GM06990 (cell line): Measurements from ENCODE around the genes LRRC17 and LHFPL3.

GRCh38 chr7:102744535-102744876, 4.3 kb upstream of the FAM185A start:
- RRBS = no CpG with 5 or more reads among the region's 3 CpGs

DNA sequence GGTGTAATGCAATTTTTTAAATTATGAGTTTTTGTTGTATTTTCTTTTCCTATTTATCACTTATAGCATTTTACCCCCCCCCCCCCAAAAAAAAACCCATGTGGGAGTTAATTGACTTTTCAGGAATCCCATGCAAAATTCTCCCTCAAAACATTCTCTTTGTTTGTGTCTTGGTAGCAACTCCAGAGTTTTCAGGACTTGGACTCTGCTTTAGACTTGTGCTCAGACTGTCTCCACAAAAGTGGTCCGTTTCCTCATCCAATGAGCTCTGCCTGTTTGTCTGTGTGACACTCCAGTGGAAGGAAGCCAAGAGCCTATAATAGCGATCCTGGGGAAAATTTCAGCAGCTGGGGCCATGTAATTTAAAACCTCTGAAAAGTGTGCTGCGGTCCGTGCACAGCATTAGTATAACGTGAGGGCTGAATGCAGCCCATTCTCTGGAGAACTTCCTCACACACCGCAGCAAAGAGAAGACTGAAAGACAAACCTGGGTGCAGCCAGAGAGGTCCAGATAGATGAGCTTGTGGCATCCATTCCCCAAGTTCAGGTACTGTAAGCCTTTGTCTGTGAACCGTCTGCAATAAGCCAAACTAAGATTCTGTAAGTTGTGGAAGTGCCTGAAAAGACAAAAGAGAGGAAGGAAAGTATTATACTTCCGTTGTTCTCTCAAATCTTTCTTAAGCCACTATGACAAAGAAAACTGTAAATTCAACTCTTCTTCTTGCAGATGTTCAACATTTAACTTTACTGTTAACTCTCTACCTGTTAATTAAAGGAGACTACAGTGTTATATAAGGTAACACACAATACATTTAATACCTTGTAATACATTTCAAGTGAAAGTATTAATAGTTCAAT, at the start of gene LRRC17:
LRRC17 (plus strand) TSS at position 402 of the 858 bp plus-strand sequence.
- RRBS = no CpG with 5 or more reads among the region's 8 CpGs

DNA sequence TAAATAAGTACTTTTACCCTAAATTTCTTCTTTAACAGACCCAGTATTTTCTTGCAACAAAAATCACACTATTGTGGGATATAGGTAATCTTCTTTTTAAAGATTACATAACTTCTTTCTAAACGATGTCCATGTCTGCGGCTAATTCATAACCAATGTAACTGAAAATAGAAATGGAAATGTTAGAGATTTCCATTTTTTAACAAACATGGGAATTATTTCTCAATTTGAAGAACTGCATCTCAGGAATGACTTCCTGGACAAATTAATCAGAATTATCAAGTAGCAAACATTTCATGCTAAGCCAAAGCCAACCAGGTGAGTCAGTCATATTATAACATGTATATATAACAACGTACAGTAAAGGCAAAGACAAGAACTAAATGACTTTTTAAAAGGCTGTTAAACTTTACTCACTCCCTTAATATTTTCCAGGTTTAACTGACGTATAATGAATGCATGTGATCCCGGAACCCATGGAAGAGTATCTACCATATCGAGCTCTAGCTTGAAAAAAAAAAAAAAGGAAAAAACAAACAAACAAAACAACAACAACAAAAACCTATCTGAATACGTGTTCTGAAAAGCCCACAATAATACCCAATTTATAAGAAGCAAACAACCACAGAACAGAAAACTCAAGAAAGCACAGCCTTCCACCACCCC, 822 bp downstream of the NAPEPLD start:
- RRBS = no CpG with 5 or more reads among the region's 7 CpGs

DNA sequence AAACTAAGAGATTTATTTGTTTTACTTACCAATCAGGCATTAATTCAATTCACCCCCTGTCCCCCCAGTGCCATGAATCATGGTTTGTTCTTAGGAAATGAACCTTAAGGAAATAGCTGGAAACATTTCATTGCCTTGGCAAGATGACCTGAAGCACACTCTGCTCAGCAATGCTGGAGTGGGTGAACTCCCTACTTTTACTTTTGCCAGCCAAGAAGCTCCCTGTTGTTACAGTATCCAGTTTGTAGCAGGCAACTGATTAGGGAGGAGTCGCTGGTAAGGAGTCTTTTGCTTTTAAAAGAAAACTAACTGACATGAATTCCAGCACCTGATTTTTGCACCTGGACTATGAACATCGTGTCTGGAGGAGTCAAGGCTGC, 13.7 kb upstream of the NAPEPLD start:
- RRBS = no CpG with 5 or more reads among the region's 2 CpGs

DNA sequence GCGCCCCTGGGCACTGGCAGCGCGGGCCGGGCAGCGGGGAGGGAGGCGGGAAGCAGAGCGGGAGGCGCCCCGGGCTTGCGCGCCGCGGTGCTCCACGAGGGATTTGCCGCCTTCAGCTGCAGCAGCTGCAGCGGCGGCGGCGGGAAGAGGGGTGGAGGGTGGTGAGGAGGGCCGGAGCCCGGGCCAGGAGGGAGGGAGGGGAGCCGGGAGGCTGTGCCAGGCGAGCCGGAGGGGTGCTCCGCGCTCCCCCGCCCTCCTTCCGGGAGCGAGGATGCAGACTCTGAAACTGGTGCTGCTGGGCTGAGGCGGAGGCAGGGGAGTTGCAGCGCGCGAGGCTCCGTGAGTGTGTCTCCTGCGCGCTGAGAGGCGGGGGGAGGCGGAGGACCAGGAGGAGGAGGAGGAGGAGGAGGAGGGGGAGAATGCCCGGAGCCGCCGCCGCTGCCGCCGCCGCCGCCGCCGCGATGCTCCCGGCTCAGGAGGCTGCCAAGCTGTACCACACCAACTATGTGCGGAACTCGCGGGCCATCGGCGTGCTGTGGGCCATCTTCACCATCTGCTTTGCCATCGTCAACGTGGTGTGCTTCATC, at the start of gene LHFPL3:
LHFPL3 (plus strand) TSS at position 243 of the 587 bp plus-strand sequence.
- RRBS = 24% methylated on average over 23 of the region's 57 CpGs

GRCh38 chr7:104375429-104375848, 47.0 kb downstream of the LHFPL3 start:
- RRBS = no CpG with 5 or more reads among the region's 2 CpGs

DNA sequence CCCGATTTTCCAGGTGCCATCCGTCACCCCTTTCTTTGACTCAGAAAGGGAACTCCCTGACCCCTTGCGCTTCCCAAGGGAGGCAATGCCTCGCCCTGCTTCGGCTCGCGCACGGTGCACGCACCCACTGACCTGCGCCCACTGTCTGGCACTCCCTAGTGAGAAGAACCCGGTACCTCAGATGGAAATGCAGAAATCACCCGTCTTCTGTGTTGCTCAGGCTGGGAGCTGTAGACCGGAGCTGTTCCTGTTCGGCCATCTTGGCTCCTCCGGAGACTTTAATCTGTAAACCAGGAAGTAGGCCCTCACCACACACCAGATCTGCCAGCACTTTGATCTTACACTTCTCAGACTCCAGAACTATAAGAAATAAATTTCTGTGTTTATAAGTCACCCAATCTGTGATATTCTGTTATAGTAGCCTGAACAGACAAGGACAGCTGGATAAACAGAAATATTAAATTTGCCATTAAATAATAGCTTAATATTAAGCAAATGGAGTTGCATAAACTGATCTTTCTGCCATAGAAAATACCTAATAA, 235.1 kb downstream of the LHFPL3 start:
- RRBS = no CpG with 5 or more reads among the region's 15 CpGs

DNA sequence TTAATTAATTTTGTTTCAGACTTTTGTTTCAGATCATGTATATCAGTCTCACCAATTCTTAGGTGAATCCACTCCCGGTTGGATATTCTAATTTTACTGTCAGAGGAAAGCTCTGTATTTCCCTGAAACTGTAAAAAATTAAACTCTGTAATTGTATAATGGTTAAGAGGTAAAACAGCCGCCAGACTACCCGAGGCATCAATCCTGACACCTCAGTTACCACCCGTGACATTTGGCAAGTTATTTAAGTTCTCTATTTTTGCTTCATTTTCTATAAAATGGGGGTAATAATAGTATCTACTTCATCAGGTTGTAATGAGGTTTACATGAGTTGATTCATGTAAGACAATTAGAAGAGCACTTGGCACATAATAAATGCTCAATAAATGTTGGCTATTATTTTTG, 303.6 kb upstream of the KMT2E start:
- RRBS = no CpG with 5 or more reads among the region's 4 CpGs

DNA sequence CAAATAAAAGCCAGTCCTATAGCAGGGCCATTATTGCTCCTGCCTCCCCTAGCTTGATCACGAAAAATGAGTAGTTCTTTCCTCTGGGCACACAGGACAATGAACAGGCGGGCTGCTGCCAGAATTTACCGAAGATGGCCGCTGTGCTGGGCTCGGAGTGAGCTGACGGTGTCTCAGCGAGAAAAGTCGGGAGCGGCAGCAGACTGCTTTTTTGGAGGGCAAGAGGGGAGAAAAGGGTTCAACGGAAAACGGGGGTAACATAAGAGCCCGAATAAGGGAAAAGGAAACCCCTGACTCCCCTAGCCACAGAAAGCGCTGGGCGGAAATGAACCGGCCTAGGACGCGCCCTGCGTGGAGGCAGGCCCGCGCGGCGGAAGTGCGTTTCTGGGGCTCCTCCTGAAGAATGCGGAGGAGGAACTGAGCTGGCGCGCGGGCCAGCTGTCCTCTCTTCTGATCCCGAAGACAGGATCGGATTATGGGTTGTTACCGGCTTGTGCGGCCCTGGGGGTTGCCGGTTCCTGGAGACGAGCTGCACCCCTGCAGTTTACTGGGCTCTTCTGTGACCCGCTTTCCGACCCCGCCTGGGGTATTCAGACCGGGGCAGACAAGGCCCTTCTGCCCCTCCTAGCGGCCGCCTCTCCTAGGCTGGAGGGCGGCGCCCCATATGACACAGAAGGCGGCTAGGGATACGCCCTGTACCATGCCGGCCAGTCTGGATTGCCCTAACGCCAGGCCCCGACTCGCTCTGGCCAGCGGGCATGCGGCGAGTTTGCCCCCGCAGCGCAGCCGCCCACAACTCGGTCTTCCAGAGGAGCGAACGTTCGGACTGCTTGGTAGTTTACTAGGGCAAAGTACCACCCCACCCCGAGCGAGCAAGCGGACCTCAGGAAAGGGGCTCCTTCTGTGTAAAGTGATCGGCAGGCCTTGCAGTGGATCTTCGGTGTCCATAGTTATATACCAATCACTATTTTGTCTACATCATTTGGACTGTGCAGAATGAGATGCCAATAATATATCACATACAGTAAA, 30.1 kb upstream of the KMT2E start:
- RRBS = 5% methylated on average over 10 of the region's 62 CpGs

DNA sequence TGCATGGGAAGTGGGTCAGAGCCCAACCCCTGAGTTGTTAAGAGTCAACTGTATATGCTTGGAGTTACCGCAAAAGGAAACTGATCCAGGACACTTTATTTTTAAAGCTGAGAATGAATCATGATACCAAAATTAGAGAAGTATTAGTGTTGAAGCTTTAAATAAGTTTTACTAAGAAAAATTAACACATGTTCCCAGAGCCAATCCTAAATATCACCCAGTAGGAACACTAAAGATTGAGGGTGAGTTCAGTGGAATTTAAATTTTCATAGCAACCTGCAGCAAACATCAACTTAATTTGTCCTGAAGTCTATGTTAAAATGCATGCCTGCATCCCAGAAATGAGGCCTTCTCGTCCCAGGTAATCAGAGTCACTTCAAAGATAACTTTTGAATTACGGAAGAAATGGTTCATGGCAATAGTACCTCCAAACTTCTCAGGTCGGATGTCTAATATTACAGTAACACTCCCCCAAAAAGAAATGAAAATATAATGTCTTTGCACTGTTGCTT, 20.3 kb upstream of the KMT2E start:
- RRBS = no CpG with 5 or more reads among the region's 4 CpGs

DNA sequence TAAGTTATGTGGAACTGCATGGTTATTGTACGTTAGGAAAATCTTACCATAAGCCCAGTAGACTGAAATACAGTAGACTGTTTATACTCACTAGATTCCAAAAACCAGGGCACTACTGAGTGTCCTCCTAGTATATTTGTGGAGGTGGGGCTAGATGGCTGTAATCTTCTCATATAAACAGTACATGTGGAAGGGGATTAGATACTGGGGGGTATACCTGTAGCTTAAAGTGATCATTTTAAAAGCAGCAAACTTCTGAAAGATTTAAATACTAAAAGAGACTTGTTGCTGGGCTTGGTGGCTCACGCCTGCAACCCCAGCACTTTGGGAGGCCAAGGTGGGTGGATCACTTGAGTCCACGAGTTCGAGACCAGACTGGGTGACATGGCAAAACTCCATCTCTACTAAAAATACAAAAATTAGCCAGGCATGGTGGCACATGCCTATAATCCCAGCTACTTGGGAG, 81.7 kb downstream of the KMT2E start:
- RRBS = no CpG with 5 or more reads among the region's 4 CpGs

GRCh38 chr7:105267220-105267692, 121.5 kb downstream of the SRPK2 start:
- RRBS = no CpG with 5 or more reads among the region's 1 CpG

- RRBS = no CpG with 5 or more reads among the region's 14 CpGs
These were observed 109.8 kb upstream of the EFCAB10 start for GRCh38 chr7:105690972-105691519.

- RRBS = no CpG with 5 or more reads among the region's 7 CpGs
These were observed 68.8 kb downstream of the ATXN7L1 start for GRCh38 chr7:105807449-105808051.

- RRBS = 36% methylated on average over 2 of the region's 27 CpGs
These were observed 56.9 kb downstream of the ATXN7L1 start for GRCh38 chr7:105819287-105820103.

DNA sequence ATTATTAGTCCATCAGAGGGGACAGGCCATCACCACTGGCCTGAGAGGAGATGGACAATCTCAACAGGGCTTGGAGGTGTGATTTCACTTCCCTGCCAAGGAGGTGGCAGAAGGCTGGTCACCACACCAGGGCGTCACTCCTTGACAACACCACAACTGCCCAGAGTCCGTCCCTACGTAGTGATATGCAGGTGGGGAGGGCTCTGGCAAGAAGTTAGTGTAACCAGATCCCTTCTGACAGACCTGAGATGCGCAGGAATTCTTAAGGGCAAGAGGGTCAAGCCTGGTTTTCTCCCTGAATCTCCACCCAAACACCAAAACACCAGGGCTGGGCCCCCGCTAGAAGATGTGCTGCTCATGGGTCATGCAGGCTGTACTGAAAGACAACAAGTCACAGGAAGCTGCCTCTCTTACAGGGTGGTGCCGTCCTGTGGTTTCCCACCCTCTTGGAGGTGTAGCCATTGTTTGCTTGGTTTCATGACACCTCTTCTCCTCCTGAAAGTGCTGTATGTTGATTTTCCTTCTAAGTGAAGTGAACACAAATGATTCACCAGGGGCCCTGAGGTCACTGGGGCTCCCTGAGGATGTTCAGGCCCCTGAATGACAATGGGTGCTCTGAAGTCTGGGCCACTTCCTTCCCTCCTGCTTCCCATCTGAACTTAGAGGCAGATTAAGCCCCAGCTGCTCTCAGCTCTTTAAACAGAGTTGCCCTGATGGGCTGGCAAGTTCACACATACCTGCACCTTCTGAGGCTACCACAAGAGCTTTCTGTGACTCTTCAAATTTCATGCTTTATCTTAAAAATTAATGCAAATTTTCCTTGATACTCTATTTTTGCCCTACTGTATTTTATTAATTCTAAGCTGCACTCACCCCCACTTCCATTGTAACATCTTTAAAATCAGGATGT, 27.0 kb downstream of the ATXN7L1 start:
- RRBS = no CpG with 5 or more reads among the region's 6 CpGs

DNA sequence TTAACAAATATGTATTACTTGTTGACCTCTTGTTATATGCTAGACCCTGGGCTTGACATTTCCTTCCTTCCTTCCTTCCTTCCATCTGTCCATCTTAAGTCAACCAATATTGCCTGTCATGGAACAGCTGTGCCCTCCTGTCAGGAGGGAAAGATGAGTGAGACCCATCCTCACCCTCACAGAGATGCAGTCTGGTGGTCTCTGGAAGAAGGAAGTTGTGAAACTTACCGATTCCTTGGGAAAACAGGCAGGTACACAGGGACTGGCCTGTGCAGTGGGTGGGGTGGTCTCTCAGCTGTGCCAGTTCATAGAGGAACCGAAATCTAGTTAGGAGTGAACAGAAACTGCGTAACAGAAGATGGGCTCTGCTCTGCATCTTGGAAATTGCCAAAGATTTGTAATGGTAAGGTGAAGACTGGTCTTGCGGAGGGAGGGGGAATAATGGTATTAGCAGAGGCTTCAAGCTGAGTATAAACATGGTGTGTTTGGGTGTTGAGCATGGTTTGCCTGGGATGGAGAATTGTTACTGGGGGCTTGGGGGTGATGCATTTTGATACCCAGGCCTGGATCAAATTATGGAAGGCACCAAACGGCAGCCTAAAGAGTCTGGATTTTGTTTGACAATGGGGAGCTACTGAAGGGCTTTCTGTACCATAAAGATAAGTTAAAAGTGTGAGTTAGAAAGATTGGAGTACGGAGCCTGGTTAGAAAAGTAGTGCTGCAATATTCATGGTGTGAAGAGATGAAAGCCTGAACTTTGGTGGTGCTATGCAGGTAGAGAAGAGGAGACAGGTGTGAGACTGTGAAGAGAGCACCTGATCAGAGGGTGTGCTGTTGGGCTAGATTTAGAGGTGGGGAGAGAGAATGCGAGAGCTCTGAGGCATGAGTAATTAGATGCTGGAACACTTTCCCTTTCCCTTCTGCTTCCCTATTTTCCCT, 2.0 kb upstream of the ATXN7L1 start:
- RRBS = no CpG with 5 or more reads among the region's 7 CpGs

- RRBS = no CpG with 5 or more reads among the region's 8 CpGs
These were observed 40.0 kb downstream of the SYPL1 start for GRCh38 chr7:106071965-106072585.

DNA sequence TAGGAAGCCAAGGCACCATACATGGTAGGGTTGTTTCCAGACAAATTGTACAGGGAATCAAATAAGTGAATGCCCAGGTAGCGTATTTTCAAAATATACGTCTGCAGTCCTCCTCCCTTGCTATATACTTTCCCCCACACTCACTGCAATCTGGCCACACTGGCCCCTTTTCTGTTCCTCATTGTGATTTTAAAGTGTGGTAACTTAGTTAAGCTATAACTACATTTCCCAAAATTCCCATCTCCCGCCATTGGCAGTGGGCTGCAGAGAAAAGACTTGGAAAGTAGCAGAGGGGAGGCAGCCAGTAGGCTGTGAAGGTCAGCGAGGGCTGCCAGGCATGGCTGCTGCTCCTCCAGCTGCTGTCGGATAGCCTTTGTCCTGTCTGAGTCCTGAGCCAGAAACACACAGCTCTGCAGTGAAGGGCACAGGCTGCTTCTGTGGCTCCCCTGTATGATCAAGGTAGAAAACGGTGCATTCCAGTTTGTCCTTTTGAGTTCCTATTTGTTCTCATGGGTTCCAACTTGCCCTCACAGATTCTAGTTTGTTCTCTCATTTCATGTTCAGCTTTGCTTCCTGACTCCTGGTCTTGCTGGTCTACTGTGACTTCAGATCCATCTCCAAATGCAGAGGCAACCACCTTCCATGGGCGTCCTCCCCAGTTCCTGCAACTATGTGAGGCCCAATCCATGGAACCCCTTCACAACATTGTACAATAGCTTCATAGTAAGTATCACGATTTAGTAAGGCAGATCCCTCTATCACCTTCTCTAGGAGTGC, 31.8 kb downstream of the SYPL1 start:
- RRBS = no CpG with 5 or more reads among the region's 8 CpGs